Calu3 (cell line): ENCODE results near the genes FMO1 and MYOCOS.

DNA sequence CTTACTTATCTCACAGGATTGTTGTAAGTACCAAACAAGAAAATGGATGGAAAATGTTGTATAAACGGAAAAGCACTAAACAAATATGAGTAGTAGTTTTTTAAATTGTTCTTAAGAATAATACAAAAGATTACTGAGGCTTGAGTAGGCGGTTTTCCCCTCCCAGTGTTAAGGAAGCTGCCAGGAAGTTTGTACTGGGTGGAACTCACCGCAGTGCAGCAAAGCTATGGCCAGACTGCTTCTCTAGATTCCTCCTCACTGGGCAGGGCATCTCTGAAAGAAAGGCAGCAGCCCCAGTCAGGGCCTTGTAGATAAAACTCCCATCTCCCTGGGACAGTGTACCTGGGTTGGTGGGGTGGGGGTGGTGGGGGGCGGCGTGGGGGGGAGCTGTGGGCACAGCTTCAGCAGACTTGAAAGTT lies 58.8 kb downstream of the XCL2 start:
- PRO-cap = no peak

- PRO-cap = no peak
Observed at GRCh38 chr1:168551687-168552267, 8.0 kb upstream of the XCL2 start.

- PRO-cap = no peak
Observed at GRCh38 chr1:168767825-168768383, 38.9 kb upstream of the DPT start.

DNA sequence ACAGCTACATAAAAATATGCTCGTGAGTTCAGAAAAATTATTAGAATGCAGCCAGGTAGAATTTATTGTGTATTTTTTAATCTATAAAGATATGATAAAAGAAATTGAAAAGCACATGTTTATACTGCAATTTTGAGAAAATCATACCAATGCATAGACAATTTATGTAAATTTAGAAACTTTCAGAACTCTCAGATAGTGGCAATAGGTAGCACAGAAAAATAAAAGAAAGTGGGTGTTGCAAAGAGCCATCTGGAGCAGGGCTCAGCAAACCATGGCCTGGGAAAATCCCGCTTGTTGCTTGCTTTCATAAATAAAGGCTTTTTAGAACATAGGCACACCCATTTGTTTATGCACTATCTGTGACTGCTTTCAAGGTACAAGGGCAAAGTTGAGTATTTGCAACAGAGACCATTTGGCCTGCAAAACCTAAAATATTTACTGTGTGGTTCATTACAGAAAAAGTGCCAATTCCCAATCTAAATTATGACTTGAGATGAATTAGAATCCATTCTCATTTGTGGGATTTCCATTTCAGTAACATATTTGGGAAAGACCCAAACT lies 43.4 kb upstream of the DPT start:
- PRO-cap = no peak

GRCh38 chr1:168960658-168961013 lies 145.9 kb upstream of the ATP1B1 start:
- PRO-cap = unidirectional peak, plus-strand start at chr1:168960846

GRCh38 chr1:169047082-169047277 lies 59.5 kb upstream of the ATP1B1 start:
- PRO-cap = bidirectional peak, plus-strand start at chr1:169047425, minus-strand start at chr1:169047214

- PRO-cap = bidirectional peak, plus-strand start at chr1:169047425, minus-strand start at chr1:169047214
Observed at GRCh38 chr1:169047278-169047770, 59.2 kb upstream of the ATP1B1 start.

- PRO-cap = bidirectional peak, plus-strand start at chr1:169102820, minus-strand start at chr1:169102647
Observed at GRCh38 chr1:169102457-169103022, 4.0 kb upstream of the ATP1B1 start.

GRCh38 chr1:169119271-169119673 lies 12.8 kb downstream of the ATP1B1 start:
- PRO-cap = bidirectional peak, plus-strand start at chr1:169119533, minus-strand start at chr1:169119519

GRCh38 chr1:169421293-169422062 lies 5.8 kb downstream of the CCDC181 start:
- PRO-cap = no peak

DNA sequence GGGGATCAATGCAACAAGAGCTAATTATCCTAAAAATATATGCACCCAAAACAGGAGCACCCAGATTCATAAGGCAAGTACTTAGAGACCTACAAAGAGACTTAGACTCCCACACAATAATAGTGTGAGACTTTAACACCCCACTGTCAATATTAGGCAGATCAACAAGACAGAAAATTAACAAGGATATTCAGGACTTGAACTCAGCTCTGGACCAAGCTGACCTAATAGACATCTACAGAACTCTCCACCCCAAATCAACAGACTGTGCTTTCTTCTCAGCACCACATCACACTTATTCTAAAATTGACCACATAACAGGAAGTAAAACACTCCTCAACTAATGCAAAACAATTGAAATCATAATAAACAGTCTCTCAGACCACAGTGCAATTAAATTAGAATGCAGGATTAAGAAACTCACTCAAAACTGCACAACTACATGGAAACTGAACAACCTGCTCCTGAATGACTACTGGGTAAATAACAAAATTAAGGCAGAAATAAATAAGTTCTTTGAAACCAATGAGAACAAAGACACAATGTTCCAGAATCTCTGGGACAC lies 28.8 kb upstream of the SELP start:
- PRO-cap = no peak

DNA sequence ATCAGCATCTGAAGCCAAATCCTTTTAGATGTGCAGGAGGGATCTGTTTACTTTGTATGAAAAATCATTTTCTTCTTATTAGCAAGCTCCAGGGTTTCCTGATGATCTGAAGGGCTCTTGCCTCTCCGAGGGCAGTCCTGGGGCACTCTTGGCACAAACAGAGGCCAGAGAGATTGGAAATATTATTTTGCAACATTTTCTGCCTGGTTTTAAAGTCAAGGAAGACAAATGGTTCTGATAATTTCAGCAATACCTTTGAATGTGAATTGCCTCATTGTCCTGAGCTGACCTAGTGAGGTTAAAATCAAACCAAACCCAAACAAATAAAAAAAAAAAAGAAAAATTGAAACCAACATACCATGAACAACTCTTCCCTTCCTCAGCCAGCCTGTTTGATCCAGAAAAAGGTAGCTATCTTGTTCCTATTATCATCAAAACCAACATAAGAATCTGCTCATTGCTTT lies 55.3 kb downstream of the NTMT2 start:
- PRO-cap = no peak

DNA sequence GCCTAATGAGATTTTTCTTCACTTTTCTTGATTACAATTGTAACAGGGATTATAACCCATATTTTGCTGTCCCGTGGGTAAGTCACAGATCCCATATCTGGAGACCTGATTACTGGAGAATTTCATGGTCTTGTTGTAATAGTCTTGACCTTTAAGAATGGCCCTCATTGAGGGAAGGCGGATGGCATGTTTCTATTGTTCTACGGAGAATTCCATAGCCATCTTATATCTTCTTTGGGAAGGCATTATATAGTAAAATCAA lies 61.9 kb downstream of the PRRX1 start:
- PRO-cap = no peak

- PRO-cap = no peak
Observed at GRCh38 chr1:170730064-170730618, 66.2 kb downstream of the PRRX1 start.

- PRO-cap = no peak
Observed at GRCh38 chr1:171141289-171142062, 43.6 kb upstream of the FMO2 start.

- PRO-cap = no peak
Observed at GRCh38 chr1:171248330-171248729, at the start of gene FMO1. FMO1 (plus strand) TSS chr1:171248494.

DNA sequence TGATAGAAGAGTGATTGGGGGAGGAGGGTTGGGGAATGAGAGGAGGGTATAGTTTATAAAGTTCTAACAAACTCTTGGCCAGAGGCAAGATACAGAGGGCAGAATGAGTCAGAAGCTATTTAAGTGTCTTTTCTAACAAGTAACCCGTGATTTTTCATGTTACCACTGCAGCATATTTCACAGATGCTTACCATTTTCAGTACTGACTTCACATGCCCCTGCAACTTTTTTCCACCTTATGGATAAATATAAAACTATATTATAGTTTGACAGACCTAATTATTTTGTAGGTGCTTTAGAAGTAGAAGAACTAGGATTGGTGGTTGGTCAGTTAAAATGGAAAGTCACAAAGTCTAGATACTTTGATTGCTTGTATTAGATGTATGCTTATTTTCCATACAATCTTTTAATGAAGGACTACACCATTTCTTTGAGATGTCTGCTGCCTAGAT lies 26.5 kb upstream of the MYOCOS start:
- PRO-cap = no peak

- PRO-cap = no peak
Observed at GRCh38 chr1:171622076-171622487, at the start of gene MYOCOS. MYOCOS (plus strand) TSS chr1:171622243.

DNA sequence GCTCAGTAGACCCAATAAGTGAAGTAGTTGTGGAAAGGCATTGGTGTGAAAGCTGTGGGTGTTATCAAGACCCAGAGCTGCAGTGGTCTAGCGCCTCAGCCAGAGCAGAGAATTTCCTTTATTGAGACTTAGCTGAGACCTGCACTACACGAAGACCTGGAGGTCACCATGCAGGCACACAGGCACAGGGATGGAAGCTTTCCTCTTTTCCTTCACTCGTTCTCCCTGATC lies 24.0 kb downstream of the METTL13 start:
- PRO-cap = no peak

- PRO-cap = no peak
Observed at GRCh38 chr1:172143227-172143910, 277.1 kb upstream of the C1orf105 start.